ENCODE data around the genes POP4 and NUDT19.

DNA sequence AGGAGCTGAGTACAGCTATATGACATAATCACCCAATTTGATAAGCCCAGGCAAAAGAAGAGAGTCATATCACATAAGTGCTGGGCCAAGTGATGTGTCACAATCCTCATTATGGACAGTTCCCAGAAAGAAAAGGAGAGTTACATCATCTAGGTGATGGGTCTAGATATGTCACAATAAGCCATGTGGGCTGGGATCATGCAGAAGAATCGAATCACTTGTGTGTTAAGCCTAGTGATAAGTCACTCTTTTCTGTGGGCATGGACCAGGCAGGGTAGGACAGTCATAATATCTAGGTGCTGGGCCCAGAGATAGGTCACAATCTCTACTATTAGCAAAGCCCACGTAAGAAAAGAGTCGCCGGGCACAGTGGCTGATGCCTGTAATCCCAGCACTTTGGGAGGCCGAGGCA, 14.1 kb upstream of the ZNF724 start:
- PRO-cap: no peak

DNA sequence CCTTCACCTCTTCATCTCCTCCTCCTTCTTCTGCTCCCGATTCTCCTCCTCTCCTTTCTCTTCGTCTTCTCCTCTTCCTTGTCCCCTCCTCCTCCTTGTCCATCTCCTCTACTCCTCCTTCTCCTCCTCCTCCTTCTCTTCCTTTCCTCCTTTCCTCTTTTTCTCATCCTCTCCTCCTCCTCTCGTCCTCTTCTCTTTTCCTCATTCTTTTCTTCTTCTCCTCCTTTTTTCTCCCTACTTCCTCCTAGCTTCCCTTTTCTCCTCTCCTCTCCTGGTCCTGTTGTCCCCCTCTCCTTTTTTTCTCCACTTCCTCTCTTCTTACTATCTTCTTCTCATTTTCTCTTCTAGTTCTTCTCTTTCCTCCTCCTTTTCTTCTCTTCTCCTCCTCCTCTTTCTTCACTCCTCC, 71.3 kb downstream of the ZNF91 start:
- PRO-cap: no peak

GRCh38 chr19:23347633-23348192, 47.6 kb downstream of the ZNF91 start:
- PRO-cap: no peak

- PRO-cap: unidirectional peak, minus-strand start at chr19:24004503
Measured at GRCh38 chr19:24004356-24004622, 82.7 kb upstream of the ZNF254 start.

DNA sequence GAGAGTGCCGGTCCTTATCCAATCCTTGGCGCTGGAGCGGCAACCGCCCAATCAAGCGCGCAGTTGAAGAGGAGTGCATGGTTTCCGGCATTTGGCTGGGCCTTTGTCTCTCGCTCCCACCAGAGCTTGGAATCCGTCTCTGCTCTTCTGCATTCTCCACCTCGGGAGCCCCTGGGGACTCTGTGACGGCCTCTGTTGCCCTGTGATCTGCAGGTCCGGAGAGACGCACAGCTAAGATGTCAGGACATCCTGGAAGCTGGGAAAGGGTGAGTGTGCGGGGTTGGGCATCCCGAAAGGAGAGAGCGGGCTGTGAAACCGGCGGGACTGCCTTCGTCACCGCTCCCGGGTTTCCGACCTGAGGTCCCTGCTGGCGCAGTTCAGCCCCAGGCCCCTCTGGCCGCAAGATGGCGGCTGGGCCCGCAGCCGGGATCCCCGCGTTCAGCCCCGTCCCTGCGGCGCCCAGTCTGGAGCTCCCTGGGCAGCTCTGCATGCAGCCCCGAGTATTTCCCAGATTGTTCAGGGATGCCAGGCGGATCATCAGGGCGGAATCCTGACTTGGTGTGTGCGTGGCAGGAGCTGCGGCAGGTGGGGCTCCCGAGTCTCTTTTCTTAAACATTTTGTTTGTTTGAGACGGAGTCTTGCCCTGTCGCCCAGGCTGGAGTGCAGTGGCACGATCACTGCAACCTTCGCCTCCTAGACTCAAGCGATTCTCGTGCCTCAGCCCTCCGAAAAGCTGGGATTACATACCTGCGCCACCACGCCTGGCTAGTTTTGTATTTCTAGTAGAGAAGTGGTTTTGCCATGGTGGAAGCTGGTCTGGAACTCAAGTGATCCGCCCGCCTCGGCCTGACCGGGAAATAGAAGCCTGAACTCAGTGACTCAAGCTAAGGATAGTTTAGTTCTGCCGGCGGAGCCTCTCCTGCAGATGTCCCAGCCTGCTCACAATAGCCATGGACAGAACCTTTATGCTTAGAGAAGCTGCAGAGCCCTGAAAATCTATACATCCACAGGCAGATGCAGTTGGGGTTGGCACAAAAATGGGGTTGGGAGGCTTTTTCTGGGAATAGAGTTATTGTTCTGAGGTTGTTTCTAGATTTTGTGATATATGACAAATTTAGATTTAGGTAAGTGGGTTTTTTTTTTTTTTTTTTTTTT, 53.3 kb upstream of the ZNF254 start:
- PRO-cap: bidirectional peak, plus-strand start at position 152 of the sequence, minus-strand start outside the sequence; unidirectional peak, plus-strand start at position 392 of the sequence

- PRO-cap: no peak
Measured at GRCh38 chr19:24093364-24093934, 6.5 kb downstream of the ZNF254 start.

DNA sequence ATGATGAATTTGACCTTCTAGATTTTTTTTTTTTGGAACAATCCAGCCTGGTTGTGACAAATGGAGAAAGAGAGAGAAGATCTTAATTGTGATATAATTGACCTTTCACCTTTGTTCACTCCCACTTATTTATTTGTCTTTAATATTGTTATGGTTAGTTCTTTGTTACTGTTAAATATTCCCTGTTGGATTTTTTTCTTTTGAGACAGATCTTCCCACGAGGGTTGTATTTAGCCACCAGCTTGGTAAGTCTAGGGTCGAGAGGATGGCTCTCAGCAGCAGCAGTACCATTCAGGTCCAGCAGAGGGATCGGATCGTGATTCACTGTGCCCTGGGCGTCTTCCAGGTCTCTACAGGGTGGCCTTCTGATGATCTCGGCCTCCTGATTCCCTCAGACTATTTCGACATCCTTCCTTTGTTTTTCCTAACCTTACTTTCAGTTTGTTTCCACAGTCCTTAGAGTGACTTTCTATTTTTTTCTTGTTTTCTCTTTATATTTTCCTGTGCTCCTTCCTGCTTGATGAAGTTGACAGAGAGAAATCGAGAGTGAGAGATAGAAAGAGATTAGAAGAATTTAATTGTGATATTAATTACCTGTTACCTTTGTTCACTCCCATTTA, 1437.0 kb downstream of the UQCRFS1 start:
- PRO-cap: no peak

- PRO-cap: bidirectional peak, plus-strand start at chr19:27793492, minus-strand start at chr19:27793352; bidirectional peak, plus-strand start at chr19:27794030, minus-strand start at chr19:27793699
Measured at GRCh38 chr19:27793013-27793820, 1419.7 kb downstream of the UQCRFS1 start.

DNA sequence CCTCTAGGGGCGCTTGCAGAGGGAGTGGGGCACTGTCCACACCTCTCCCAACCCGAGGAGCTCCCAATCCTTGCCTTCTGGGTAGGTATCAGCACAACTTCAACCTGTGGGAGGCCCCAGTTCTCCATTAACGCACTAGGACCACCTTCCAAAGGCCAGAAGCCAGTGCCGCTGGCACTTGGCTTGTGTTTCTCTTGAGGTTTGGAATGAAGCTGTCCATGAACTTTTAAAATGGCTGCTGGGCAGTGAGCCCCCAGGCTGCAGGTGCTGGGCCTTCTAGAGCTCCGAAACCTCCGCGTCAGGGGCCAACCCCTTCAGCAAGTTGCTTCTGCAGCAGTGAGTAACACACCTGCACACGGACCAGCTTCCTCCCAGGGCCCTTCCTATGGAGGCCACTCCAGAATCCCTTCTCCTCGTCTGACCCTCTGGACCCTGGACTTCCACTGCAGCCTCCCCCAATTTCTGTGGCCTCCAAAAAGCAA, 108.5 kb upstream of the VSTM2B start:
- PRO-cap: no peak

- PRO-cap: bidirectional peak, plus-strand start at chr19:29606294, minus-strand start at chr19:29606209
Measured at GRCh38 chr19:29606120-29606443, at the start of gene POP4. Gene POP4, plus strand, starts transcription at chr19:29606283.

GRCh38 chr19:30374651-30375485, 2.7 kb downstream of the ZNF536 start:
- PRO-cap: no peak

DNA sequence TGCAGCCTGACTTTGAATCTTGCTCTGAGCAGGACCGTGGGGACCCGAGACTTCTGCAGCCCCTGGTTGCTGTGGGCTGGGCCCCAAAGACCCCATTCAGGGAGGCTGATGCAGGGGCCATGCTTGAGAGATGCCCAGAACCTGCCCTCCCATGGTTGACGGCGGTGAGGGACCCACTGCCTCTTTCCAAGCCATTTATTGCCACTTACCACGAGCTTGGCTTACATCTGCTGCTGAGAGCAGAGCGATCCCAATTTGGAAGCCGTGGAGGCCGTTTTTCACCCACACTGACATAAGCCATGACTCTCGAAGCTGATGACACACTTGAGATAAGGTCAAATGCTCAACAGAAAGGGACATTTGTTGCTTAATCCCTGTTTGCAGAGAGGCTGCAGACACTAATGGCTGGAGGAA, 15.1 kb downstream of the ZNF536 start:
- PRO-cap: no peak

GRCh38 chr19:30924706-30925066, 424.6 kb downstream of the TSHZ3 start:
- PRO-cap: no peak

DNA sequence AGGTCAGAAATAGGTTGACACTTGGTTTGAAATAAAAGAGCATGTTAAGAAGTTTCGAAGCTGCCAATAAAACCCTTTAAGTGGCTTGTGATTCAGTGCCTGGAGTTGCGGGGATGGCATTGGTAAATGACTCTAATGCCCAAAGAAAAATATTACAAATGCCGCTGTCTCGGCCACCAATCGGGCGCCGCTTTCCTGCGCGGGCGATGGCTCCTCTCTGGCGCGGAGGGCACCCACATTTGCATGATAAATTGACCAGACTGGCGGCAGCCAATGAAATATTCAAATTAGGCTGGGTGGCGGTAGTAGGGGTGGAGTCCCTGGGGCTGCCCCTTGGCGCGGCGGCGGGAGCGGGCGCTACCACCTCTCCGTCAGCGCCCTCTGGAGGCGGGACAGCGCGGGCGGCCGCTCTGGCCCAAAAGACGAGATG, 7.7 kb upstream of the TSHZ3 start:
- PRO-cap: no peak

DNA sequence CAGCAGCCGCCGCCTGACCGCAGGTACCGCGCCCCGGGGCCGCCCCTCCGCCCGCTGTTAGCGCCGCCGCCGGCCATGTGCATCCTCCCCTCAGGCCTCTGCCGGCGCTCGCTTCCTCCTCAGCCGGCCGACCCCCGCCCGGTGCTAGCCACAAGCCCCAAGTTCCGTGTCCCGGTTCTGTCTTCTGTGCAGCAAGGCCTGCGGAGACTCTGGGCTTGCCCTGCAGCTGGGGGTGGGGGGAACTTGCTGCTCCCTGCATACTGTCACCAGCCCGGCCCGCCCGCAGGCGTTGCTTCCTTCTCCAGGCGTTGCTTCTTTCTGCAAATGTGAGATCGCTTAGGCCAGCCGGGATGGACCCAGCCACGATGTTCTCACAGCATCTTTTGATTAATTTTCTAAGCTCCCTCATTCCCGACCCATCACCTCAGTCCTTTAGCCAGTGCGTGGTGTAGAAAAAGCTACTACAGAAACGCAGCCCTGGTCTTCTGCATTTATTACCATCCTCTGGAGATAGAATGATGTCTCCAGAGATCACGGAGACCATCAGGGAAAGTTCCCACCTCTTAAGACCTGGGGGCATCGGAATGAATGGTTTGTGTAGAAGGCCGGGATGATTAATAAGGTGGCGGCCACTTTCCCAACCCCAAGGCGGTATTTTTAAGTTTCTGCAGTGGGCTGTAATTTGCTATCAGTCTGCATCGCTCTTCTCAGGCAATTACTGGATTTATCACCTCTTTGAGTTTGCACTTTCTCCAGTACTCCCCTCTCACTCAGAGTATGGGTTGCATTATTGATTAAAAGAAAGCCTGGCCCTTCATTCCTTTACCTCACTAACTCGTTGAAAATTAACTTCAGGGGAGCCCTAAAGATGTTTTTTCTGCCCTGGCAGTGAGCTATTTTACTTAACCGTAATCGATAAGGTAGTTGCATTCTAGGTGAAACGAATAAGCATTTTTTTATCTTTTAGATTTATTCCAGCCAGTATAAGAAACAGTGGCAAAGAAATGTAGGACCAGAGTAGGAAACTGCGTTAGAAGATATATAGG, 674 bp downstream of the ZNF507 start:
- PRO-cap: no peak

GRCh38 chr19:32403954-32404782, 1.4 kb upstream of the DPY19L3 start:
- PRO-cap: no peak

DNA sequence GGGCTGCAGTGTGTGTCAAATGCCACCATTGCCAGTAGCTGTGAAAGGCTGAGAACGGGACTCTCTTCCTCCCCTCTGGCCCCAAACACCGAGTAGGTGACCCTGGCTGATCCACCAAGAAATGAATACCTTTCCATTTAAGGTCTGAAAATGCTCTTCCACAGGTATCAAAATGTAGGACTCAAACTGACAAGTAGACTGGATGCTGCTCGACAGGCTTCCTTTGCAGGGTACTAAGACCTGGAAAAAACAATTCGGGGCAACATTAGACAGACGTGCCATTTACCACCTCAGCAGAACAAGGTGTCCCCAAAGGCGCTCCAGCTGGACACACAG, 25.5 kb downstream of the ANKRD27 start:
- PRO-cap: no peak

GRCh38 chr19:32652841-32653727, 21.9 kb downstream of the ANKRD27 start:
- PRO-cap: no peak

- PRO-cap: bidirectional peak, plus-strand start at chr19:32691798, minus-strand start at chr19:32691697; bidirectional peak, plus-strand start at chr19:32692392, minus-strand start at chr19:32692284
Measured at GRCh38 chr19:32691494-32692896, at the start of gene NUDT19. Gene NUDT19, plus strand, starts transcription at chr19:32691821.

DNA sequence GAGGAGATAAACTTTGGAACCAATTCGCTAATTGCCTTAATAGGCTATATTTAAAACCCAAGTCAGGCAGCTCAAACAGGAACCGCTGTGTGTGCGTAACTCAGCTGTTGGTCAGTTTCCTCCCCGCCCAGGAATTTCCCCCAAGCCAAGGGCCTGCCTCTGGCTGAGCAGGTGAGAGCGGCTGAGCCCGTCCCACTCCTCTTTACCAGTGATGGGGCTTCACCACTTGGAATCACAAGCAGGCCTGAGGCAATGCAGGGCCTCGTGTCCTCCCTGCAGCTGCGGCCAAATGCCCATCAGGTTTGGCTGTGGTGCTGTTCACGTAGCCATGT, 442 bp upstream of the SLC7A9 start:
- PRO-cap: no peak

Measured in cardiac septum (tissue), 1 donor.